ENCODE measurements around the gene SPDYE2.

DNA sequence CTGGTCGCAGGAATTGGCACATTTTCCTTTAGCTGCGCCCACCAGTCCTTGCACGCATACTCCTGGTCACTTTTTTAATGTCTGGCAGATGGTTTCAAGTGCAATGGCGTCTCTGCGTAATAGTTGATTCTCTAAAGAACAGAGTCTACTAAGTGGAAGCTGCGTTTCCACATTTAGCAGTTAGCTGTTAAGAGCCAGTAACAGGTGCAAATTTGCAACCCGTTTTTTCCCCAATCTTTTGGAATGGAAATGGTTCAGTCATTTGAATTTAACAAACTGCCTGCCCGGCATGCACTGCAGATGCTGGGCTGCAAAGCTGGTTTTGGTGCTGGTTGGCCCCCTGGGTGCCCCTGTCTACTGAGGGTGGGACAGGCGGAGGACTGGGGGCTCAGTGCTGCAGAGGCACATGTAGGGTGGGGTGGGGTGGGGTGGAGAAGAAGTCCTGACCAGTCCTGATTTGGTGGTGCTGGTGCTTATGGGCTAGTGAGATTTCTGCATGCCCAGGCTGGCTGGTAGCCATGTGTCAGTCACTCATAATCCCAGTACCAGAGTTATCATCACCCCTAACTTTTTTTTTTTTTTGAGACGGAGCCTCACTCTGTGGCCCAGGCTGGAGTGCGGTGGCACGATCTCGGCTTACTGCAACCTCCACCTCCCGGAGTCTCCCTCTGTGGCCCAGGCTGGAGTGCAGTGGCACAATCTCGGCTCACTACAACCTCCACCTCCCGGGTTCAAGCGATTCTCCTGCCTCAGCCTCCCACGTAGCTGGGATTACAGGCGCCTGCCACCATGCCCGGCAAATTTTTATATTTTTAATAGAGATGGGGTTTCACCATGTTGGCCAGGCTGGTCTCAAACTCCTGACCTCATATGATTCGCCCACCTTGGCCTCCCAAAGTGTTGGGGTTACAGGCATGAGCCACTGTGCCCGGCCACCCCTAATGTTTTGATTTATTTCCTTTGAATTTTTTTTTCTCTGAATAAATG lies 44.1 kb downstream of the CUX1 start:
- PRO-cap, result no peak

- PRO-cap, result bidirectional peak, plus-strand start at chr7:101900321, minus-strand start at chr7:101900381
Measured at GRCh38 chr7:101899846-101900968, 82.8 kb downstream of the CUX1 start.

GRCh38 chr7:101953453-101953983 lies 136.1 kb downstream of the CUX1 start:
- PRO-cap, result bidirectional peak, plus-strand start at chr7:101953751, minus-strand start at chr7:101953586

DNA sequence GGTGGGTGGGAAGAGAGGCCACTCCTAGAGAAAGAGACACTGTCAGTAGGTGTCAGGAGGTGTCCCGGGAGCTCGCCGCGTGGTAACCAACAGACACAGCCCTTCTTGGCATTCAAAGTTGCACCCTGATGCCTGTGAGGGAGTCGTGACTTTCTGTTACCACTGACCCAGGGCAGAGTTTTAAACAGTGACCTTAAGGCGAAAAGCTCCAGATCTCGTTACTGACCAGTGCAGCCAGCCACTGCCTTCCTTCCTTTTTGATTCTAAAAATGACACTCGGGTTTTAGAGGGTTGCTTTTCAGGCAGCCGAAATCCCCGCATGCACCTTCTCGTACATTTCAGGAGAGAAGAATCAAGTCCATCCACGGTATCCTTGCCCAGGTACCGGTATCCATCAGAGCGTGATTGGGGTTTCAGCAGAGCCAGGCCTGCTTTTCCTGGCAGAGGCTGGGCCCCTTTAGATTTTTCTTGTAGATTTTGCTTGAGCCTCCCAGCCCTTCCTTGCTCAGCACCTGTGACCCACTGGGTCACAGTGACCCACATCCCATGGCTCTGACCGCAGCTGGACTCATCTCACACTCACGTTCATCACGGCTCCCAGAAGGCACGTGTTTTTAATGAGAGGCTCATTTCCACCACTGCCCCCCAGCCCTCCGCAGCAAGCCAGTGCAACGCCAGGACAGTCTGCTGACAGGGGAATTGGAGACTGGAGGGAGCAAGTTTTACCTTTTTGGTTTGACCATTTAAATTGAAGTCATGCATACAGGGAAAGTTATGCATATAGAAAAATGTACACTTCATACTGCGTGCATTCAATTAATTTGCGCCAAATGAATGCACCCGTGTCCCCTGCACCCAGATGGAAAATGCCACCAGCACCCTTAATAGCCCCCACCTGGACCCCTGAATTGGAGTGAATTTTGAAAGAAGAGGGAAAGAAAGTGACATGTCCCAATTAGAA lies 155.6 kb downstream of the CUX1 start:
- PRO-cap, result no peak

GRCh38 chr7:102120669-102121271 lies 165.9 kb upstream of the SH2B2 start:
- PRO-cap, result no peak

- PRO-cap, result no peak
Measured at GRCh38 chr7:102121661-102121860, 165.1 kb upstream of the SH2B2 start.

GRCh38 chr7:102381979-102382957 lies 13.9 kb upstream of the PRKRIP1 start:
- PRO-cap, result no peak

GRCh38 chr7:102427011-102427517 lies 6.3 kb upstream of the ORAI2 start:
- PRO-cap, result no peak

DNA sequence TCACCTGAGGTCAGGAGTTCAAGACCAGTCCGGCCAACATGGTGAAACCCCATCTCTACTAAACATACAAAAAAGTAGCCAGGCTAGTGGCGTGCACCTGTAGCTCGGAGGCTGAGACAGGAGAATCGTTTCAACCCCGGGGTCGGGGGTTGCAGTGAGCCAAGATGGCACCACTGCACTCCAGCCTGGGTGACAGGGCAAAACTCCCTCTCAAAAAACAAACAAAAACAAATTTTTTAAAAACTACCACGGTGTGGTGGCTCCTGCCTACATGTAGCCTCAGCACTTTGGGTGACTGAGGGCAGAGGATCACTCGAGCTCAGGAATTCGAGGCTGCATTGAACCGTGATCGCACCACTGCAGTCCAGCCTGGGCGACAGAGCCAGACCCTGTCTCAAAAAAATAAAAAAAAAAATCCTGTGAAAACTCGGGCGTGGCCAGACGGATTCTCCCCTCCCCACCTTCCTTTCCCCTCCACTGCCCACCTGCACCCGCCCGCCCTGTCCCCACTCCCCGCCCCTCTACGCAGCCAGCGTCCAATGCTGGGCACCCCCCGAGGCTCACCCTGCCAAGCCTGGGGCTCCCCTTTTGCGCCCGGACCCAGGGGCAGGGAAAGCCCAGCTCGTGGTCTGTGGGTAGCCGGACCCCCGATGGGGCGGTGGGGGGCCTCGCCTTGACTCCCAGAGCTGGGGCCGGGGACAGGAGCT lies 654 bp upstream of the ORAI2 start:
- PRO-cap, result no peak

GRCh38 chr7:102512432-102512821 lies 5.2 kb downstream of the RASA4B start:
- PRO-cap, result no peak

DNA sequence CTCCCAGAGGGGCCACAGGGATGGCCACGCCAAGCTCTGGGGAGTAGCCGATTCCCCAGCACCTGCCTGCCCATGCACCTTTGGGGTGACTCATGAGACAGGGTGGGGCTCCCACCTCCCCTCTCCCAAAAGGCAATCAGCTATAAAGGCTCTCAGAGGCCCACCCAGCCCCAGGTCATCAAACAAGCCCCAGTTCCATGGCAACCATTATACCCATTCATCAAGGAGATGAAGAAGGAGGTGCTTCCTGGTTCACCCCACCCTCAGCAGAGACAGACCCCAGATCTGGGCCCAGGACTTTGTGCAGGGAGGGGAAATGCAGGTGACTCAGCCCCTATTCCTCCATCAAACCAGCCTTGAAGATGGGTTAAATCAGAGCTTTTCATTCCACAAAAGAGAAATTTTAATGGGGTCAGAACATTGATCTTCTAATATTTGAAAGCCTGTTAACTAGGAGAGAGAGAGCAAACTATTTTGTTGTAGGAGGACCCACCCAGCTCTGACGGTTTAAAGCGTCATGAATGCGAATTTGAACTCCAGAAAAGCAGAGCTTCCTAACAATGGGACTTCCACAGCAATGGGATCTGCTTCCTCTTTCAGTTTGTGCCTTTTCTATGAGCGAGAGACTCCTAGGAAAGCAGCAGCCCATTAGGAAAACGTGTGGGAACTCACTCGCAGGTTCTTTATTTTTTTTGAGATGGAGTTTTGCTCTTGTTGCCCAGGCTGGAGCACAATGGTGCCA lies at the start of gene SPDYE2:
Gene SPDYE2 (plus strand): TSS at position 260 of the 742 bp plus-strand sequence.
- PRO-cap, result no peak

DNA sequence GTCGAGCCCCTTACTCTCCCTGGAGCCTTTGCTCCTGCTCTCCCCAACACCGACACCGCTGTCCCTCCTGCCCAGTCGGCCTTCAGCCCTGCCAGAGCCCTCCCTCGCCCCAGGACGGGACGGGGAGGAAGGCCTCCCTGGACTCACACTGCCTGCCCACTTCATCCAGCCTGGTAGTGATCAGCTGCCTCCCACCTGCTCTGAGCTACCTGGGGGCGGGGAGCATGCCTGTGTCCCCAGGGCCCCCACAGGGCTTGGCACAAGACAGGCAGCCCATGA lies 4.6 kb downstream of the RASA4 start:
- PRO-cap, result no peak

- PRO-cap, result no peak
Measured at GRCh38 chr7:102791294-102791692, 42.5 kb downstream of the FAM185A start.

- PRO-cap, result no peak
Measured at GRCh38 chr7:103146687-103147000, 2.3 kb downstream of the NAPEPLD start.

GRCh38 chr7:103311880-103312393 lies 14.7 kb downstream of the PMPCB start:
- PRO-cap, result no peak

DNA sequence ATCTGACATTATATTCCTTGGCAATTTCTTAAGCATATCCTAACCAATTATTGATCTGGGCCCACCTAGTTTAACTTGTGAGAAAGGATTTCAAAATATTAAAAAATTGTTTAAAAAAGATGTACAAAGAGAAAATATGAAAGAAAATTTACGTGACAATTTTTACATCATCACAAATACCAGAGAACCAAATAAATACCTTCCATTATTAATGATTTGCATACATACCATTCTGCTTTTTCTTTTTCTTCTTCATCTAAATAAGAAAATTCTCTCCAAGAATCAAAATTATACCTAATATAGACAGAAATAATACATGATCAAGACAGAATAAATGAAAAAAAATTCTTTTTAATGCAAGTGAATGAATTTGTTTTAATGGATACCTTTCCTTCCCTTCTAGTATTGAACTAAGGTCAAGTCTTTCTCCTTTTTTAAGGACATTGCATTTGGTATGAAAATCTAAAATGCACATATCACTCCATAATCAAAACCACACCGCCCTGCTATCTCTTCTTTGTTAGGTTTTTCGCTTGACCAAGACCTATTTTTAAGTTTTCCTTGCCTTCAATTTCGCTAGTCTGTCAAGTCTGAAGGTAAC lies 21.1 kb downstream of the DNAJC2 start:
- PRO-cap, result no peak

- PRO-cap, result no peak
Measured at GRCh38 chr7:103660387-103660704, 214.3 kb upstream of the SLC26A5 start.

DNA sequence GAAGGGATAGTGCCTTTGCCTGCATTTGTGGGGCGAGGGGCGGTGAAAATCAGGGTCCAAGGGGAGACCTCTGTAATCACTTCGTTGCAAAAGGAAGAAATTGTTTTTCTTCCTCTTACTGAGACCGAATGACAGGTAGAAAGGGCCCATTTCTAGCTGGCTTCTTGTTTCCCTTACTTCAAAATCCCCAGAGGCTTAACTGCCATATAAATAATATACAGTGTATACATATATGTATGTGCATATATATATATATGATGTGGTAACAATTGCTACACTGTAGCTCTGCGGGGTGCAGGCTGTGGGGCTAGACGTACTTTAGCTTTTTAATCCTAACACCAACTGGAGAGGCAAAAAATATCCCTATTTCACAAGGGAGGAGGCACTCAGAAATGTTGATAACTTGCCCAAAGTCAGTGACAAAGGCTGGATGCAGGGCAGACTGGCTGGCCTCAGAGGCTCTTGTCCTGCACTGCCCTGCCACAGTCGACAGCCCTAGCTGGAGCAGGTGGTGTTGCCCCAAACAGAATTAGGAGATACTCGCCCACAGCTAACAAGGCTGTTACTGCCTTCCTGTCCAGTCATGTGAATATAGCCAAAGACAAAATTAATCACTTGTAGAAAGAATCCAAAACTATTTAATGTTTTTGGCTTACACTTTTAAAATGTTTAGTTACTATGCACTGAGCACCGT lies 1.5 kb upstream of the RELN start:
- PRO-cap, result no peak

GRCh38 chr7:104210049-104210283 lies 2.2 kb upstream of the ORC5 start:
- PRO-cap, result no peak

- PRO-cap, result no peak
Measured at GRCh38 chr7:104563436-104563977, 235.1 kb downstream of the LHFPL3 start.

Measured in right common carotid artery plus branches (tissue), 1 donor.